SJSA1 (cell line): ENCODE measurements around the gene LRRC4.

- RAMPAGE, long total RNA, result no peak
Measured at GRCh38 chr7:127976577-127977304, 54.5 kb downstream of the LRRC4 start.

DNA sequence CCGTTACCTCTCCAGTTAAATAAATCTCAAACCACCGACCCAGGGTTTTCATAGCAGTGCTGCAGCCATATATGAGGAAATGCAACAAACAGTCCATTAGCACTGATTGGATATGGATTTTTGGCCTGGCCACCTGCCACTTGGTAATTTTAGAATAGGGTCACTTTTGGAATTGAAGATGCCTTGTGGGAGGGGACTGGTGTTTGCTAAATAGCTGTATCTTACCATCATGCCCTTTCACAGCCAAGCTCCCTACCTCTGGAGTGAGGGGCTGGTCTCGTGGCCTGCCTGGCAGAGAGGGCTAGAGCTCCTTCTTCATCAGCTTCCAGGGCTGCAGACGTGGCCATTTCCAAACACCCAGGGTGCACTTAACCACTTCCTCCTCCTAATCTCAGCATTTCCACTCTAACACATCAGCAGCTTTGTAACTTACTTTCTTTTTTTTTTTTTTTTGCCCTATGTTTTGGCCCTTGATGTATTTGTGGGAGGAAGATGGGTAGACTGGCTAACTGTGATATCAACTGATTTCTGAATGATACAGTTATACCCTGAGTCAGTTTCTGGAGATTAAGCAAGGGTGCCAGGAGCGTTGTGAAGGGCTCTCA lies 27.5 kb downstream of the LRRC4 start:
- RAMPAGE, long total RNA, result no peak

DNA sequence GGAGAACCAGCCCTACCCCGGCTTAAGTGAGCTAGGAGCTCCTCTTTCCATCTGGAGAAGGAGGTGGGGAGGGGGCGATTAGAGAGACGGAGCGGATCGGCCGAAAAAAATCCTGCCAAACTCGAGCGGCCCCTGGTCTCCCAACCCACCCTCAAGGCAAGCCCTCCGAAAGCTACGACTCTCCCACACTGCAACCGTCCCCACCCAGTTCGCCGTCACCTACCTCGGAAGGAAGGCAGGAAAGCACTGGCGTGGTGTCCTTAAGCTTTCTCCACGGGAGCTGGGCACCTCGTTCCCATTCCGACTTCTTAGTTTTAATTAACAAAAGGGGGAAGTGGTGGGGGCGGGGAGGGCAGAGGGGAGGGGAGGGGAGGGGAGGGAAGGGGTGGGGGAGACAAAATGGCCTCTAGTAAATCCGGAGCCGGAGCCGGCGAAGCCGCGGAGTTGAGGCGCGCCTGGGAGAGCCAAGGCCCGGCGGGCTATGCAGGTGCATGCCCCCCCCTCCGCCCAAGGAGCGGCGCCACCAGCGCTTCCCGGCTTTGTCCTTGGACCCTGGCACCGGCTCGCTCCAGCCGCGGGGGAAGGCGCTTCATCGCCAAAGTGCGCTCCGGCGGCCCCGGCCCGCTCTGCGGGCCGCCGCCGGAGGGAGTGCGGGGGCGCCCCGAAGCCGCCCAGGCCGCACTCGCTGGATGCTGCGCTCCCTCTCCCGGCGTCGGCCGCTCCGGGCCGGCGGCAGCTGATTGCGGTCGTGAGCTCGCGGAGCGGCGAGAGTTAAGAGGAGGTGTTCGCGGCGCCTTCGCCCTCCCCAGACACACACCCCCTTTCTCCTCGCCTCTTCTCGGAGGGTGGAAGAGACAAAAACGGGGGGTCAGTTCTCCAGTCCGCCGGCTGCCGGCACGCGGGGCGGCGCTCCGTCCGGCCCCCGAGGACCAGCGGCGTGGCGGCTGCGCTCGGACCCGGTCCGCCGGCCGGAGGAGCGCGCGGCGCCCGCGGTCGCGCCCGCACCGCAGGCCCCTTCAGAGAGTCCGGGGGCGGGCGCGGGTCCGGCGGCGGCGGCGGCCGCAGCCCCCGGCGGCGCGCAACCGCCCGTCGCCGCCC lies at the start of gene LRRC4:
LRRC4 (minus strand) TSS at position 748 of the 1,098 bp plus-strand sequence.
- RAMPAGE, long total RNA, result no peak

GRCh38 chr7:128168538-128169270 lies 72.4 kb upstream of the LEP start:
- RAMPAGE, long total RNA, result no peak

DNA sequence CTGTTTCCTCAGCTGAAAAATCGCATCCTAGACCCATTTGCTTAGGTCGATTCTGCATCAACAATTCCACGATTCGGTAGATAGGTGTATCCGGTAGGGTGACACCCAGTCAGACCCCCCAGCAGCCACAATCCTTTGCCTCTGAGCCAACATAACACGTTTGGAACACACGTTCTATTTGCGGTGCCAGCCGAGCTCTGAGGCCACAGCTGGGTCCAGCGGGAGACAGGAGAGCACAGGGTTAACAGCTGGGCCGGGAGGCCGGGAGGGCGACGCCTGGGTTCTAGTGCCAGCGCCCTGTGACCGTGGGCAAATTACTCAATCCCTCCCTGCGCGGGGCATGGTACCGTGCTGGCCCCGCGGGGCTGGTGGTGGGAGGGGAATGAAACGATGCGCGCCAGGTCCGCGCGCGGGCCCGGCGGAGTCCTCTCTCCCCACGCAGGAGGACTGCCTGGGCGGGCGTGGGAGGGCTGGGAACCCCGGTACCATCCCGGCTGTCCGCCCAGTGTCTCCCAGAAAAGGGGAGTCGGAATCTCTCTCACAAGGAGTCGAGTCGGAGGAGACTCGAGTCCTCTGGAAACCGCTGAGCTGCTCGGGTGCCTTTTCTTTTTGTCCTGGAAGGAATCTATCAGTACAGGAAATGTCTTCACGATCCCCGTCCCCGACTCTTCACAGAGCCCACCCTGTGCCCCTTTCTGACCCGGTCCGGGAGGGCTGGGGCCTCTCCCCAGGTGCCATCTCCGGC lies 30.4 kb downstream of the LEP start:
- RAMPAGE, long total RNA, result no peak

GRCh38 chr7:128338483-128339064 lies 5.1 kb downstream of the RBM28 start:
- RAMPAGE, long total RNA, result no peak

GRCh38 chr7:128450187-128450971 lies 5.3 kb upstream of the HILPDA start:
- RAMPAGE, long total RNA, result no peak

GRCh38 chr7:128453764-128454261 lies 1.9 kb upstream of the HILPDA start:
- RAMPAGE, long total RNA, result no peak

DNA sequence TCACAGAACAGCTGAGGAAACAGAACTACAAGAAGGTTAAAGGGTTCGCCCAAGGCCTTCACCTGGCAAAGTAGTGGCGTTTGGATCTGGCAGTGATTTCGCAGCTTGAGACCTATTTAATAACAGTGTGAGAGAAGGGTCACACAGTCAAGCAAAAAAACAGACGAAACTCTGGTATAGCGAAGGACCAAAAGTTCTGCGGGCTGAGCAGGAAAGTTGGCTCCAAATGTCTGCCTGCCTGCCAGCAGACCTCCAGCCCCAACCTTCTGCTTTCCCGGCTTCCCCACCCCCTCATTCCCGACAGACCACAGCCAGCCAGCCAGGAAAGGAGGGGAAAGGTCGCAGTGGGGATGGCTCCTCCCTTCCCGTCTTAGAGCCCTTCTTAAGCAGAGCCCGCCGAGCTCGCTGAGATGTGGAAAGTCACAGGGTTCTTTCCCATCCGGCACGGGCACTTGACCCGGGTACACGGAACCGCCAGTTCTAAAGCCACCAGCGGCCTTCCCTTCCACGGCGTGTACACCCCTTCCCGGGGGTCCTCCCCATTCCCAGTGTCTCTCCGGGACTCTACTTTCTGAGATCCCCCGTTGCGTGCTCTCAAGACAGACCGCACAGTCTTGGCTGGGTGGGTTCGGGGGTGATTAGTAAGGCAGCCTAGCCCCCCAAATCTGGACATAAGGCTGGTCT lies 1.3 kb upstream of the HILPDA start:
- RAMPAGE, long total RNA, result no peak

DNA sequence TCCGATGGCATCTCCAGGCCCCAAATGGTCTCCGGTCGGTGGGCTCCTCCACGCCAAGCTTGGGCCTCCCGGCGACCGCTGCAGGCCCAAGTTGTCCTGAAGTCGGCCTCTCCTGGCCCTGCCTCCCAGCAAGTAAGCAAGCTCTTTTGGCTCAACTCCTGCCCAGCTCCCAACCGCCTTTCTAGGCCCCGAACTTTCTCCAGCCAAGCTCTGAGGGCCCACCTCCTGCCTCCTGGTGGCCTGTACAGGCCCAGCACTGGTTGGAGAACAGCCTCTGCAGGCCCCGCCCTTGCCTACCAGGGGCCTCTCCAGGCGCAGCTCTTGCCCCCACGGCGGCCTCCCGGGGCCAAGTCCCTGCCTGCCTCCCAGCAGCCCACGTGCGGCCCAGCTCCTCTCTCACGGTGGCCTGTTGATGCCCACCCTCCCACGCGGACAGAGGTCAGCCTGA lies 18.9 kb upstream of the GARIN1A start:
- RAMPAGE, long total RNA, result no peak

DNA sequence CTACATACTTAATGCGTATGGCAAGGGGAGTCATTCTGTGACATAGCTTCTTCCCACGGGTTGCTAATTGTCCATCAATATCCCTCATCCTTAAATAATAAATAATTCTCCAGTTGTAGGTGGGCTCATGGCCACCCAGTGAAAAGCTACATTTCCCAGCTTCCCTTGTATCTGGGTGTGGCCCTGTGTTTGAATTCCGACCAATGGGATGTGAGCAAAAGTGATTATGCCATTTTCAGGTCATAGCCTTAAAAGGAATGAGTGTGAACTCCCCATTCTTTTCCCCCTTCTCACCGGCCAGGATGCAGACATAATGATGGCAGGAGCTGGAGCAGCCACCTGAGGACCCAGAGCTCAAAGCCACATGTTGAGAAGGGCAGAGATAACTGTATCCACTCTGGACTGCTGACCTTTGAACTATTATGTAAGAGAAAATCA lies 6.4 kb upstream of the GARIN1B start:
- RAMPAGE, long total RNA, result no peak

GRCh38 chr7:128781026-128781690 lies 5.6 kb upstream of the OPN1SW start:
- RAMPAGE, long total RNA, result no peak

GRCh38 chr7:128827904-128828715 lies 2.1 kb upstream of the FLNC start:
- RAMPAGE, long total RNA, result no peak

DNA sequence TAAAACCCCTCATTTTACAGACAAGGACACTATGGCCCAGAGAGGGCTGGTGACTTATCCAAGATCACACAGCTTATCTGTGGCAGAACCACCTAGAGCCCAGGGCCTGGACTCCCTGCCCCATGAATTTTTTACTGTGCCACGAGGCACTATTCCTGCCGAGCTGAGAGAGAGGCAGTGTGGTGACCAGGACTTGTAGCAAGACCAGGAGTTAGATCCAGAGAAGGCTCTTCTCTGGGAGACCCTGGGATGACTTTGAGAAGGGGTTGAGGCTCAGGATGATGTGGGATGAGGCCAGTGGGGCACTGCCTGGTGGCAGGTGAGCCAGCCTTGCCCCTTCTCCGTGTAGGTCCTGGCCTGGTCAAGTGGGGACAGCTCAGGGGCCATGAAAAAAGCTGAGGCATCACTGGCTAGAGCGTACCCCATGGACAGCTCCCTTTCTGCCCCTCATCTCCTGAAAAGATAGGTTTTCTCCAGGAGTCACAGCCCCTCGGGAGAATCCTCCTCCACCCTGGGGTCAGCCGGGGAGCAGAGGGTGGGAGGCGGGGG lies 5.7 kb downstream of the FLNC start:
- RAMPAGE, long total RNA, result no peak

DNA sequence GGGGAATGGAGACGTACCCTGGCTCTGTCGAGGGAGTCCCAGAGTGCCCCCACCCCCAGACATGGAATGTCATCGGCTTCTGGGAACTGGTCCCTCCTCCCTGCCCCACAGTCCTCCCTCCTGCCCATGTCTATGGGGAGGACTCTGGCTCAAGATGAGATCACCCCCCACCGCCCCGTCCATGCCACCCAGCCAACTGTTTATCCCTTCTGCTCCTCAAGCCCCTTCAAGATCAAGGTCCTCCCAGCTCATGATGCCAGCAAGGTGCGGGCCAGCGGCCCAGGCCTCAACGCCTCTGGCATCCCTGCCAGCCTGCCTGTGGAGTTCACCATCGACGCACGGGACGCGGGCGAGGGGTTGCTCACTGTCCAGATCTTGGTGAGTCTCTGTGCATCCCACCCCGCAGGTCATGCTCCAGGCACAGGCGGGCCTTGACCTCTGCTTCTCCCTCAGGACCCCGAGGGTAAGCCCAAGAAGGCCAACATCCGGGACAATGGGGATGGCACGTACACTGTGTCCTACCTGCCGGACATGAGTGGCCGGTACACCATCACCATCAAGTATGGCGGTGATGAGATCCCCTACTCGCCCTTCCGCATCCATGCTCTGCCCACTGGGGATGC lies 14.2 kb upstream of the ATP6V1F start:
- RAMPAGE, long total RNA, result no peak

DNA sequence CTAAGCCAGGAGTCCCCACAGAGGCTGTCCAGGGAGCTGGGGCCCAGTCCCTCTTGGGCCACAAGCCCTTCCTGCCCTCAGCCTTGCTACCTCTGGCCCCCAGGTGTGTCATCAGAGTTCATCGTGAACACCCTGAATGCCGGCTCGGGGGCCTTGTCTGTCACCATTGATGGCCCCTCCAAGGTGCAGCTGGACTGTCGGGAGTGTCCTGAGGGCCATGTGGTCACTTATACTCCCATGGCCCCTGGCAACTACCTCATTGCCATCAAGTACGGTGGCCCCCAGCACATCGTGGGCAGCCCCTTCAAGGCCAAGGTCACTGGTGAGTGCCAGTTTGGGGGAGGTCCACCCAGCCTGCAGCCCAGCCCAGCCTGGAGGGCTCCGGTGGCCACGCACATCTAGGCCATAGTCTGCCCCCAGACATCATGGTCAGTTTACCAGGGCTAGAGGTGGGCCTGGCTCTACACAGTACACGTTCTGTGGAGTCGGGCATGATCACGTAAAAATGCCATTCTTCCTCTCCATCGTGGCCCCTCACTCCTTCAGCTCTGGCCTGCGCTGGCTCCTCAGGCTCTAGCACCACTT lies 5.5 kb upstream of the ATP6V1F start:
- RAMPAGE, long total RNA, result no peak

- RAMPAGE, long total RNA, result no peak
Measured at GRCh38 chr7:128859902-128861038, 2.4 kb upstream of the ATP6V1F start.

GRCh38 chr7:128934322-128935471 lies 3.0 kb upstream of the IRF5 start:
- RAMPAGE, long total RNA, result no peak

DNA sequence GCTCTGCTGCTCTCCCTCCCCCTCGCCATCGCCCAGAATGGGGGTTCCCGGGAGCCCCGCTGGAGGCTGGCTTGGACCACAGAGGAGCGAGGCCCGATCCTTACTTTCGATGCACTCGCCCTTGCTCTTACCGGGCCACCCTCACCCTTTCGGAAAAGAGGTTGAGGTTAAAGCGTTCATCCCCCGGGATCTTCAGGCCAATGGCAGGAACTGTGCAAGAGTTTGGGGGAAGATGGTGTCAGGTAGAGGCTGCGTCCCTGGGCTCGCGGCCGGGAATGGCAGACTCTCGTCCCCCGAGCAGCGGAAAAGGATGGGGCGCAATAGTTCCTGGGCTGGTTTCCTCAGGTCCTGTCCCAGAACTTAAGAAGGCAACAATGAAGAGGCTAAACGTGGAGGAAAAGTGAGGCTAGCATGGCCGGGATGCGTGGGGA lies 673 bp downstream of the IRF5 start:
- RAMPAGE, long total RNA, result no peak

- RAMPAGE, long total RNA, result no peak
Measured at GRCh38 chr7:128940008-128940443, 2.3 kb downstream of the IRF5 start.